LNCaP clone FGC (cell line): ENCODE measurements around the gene BCLAF1.

GRCh38 chr6:135217054-135218216 lies 36.3 kb downstream of the MYB start:
- RRBS, 2 experiments = no CpG with 5 or more reads among the region's 11 CpGs

- RRBS, 2 experiments = no CpG with 5 or more reads among the region's 7 CpGs
Observed at GRCh38 chr6:135398659-135399356, 98.7 kb downstream of the AHI1 start.

DNA sequence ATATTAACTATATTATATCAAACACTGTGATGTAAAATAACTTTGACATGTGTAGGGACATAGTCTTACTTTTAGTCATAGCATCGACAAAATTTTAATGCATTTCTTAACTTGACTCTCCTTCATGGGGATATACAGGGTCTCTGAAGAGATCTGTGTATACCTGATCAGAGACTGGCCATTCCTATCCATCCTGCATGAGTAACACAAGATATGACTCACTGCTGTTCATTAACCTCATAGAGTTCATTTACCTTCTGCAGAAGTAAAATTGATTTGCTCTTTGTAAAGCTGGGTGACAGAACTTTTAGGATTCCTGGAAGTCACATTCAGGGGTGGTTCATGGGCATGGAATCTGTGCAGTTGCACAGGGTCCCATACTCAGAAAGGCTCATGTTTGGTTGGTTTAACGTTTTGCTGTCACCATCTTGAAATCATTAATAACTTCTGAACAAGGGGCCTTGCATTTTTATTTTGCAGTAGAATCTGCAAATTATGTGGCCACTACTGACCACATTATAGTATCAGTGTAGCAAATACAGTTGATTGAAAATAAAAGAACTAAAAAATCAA lies 53.2 kb downstream of the PDE7B start:
- RRBS, 2 experiments = no CpG with 5 or more reads among the region's 2 CpGs

DNA sequence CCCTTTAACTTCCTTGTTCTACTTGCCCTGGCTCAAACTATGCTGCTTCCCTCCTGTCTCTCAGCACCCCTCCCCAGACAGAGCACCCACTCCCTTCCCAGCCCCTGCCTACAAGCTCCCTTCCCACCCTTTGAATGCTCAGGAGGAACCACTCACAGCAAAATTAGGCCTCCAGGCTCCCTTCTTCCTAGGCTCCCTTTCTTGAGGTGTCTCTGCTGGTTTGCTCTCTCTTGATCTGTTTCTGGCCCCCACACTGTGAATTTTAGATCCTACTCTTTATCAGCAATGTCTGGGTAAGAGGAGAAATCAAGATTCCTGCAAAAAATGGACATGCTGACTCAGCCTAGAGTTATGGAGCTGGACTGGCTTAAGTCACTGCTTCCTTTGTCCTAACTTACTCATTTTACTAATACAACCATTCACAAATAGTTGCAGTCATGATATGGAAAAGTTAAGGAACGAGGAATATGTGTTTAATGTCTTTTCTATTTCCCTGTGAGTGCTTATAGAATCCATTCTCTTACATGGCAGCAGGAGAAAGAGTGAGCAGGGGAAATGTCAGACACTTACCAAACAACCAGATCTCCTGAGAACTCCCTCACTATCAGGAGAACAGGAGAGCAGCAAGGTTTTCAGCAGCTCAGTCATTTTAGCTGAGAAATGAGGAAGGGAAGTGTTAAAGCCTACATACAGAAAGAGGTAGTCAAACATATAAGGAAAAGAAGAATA lies 160.7 kb downstream of the PDE7B start:
- RRBS, 2 experiments = no CpG with 5 or more reads among the region's 1 CpG

DNA sequence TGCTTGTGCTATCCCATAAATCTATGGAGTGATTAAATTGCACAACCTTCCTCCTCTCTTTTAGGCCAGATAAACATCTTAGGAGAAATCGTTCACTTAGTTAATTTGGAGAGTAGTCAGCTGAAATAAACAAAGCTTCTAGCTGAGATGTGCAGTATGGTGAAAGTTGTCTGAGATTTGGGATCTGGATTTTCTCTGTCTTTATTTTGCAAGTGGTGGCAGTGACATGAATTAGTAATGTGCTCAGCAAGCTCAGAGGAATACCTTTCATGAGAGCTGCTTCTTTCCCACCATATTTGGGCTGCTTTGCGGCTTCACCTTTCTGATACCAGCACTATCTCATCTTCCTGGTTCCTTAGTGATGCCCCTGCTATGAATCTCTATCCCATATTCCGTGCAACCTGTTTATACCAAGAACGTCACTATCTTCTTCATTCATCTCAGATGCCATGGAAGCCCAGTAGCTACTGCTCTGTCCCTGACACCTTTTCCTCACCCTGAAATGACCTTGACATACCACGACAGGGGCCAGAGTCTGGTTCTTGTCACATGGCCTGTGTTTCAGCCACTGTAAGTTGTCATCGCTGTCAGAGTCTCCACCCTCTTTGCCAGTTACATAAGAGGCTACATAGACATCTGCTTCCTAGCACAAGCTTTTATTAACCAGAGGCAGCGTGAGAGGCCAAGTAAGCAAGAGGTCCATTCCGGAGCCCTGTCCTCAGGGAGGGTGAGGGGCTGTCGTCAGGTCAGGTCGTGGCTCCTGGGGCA lies 146.6 kb downstream of the MTFR2 start:
- RRBS, 2 experiments = no CpG with 5 or more reads among the region's 10 CpGs

- RRBS, 2 experiments = no CpG with 5 or more reads among the region's 5 CpGs
Observed at GRCh38 chr6:136285068-136285654, 4.5 kb downstream of the BCLAF1 start.

DNA sequence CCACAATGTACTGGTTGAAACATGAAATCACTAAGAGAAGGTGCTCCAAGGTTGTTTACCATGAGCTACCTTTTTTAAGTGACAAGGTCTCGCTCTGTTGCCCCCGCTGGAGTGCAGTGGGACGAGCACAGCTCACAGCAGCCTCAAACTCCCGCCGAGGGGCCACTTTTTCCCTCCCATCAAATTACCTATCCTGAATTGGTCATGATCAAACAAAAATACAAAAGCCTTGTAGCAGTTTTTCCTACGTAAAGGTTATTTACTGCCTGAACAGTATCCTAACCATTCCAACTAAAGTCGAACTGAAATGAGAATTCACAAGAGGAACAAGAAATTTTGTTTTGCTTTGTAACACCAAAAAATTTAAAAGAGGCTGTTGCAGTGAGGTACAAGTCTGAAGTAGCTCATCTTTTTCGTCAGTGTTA lies 1.4 kb downstream of the BCLAF1 start:
- RRBS, 2 experiments = no CpG with 5 or more reads among the region's 8 CpGs

GRCh38 chr6:136289732-136290114 lies at the start of gene BCLAF1:
Gene BCLAF1 (minus strand): TSS chr6:136289846.
- RRBS, 2 experiments = no CpG with 5 or more reads among the region's 36 CpGs

- RRBS, 2 experiments = no CpG with 5 or more reads among the region's 5 CpGs
Observed at GRCh38 chr6:136510643-136511111, 39.5 kb downstream of the MAP7 start.

GRCh38 chr6:136593655-136594462 lies 43.6 kb upstream of the MAP7 start:
- RRBS, 2 experiments = no CpG with 5 or more reads among the region's 7 CpGs

- RRBS, 2 experiments = no CpG with 5 or more reads among the region's 12 CpGs
Observed at GRCh38 chr6:136646978-136648005, 97.1 kb upstream of the MAP7 start.

DNA sequence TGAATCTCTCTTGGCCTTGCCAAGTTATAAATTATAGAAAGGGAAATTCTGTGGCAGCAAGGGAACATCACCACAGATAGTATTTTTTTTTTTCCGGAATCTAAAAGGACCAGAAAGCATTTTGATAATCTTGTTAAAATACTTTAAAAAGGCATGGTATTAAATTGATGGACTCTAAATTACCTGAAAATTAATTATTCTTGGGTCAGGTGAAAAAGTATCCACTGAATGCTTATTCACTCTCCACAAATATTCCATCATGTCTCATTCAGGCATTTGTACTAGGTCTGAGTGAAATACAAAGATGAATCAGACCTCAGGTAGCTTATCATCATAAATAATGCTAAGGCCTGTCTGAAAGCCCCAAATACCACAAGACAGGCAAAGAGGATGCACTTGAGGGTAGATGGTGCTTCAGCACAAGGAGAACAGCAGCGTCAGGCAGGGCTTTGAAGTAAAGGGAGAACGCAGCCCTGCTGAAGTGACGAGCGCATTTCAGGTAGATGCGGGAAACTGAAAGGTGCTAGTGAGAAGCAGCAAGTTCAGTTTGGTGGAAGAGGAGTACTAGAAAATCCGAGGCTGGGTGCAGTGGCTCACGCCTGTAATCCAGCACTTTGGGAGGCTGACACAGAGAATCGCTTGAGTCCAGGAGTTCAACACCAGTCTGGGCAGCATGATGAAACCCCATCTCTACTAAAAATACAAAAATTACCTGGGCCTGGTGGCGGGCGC lies 38.7 kb downstream of the MAP3K5 start:
- RRBS, 2 experiments = no CpG with 5 or more reads among the region's 11 CpGs

DNA sequence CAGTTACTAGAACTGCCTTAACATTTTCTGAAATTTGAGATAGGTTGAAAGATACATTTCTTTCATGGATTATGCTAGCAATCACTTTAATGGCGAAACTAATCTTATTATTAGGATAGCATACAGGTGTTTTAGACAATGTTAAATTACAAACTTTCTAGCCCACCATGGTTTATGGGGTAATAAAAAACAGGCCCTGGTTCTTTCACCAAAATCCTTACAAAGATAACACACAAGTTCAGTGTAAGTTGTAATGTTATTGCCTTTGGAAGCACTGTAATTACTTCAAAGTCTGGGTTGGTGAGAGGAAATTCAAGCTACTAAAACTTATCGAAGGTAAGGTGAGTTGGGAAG lies 1.4 kb downstream of the MAP3K5 start:
- RRBS, 2 experiments = no CpG with 5 or more reads among the region's 2 CpGs

- RRBS, 2 experiments = no CpG with 5 or more reads among the region's 16 CpGs
Observed at GRCh38 chr6:136959383-136959898, 37.3 kb downstream of the SLC35D3 start.

DNA sequence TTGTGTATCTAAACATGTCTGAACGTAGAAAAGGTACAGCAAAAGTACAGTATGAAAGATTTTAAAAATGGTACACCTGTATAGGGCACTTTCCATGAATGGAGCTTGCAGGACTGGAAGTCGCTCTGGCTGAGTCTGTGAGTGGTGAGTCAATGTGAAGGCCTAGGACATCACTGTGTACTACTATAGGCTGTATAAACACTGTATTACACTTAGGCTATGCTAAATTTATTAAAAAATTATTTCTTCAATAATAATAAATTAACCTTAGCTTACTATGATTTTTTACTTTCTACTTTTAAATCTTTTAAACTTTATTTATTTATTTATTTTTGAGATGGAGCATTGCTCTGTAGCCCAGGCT lies 678 bp upstream of the IL20RA start:
- RRBS, 2 experiments = no CpG with 5 or more reads among the region's 2 CpGs

- RRBS, 2 experiments = no CpG with 5 or more reads among the region's 2 CpGs
Observed at GRCh38 chr6:137102331-137102931, 57.7 kb upstream of the IL20RA start.

- RRBS, 2 experiments = no CpG with 5 or more reads among the region's 8 CpGs
Observed at GRCh38 chr6:137353749-137354490, 134.7 kb upstream of the IFNGR1 start.

GRCh38 chr6:137357618-137358059 lies 136.6 kb downstream of the OLIG3 start:
- RRBS, 2 experiments = no CpG with 5 or more reads among the region's 10 CpGs